ENCODE data around the gene WDFY1.

GRCh38 chr2:223815227-223815700 lies 22.1 kb downstream of the AP1S3 start:
- PRO-cap = no peak

DNA sequence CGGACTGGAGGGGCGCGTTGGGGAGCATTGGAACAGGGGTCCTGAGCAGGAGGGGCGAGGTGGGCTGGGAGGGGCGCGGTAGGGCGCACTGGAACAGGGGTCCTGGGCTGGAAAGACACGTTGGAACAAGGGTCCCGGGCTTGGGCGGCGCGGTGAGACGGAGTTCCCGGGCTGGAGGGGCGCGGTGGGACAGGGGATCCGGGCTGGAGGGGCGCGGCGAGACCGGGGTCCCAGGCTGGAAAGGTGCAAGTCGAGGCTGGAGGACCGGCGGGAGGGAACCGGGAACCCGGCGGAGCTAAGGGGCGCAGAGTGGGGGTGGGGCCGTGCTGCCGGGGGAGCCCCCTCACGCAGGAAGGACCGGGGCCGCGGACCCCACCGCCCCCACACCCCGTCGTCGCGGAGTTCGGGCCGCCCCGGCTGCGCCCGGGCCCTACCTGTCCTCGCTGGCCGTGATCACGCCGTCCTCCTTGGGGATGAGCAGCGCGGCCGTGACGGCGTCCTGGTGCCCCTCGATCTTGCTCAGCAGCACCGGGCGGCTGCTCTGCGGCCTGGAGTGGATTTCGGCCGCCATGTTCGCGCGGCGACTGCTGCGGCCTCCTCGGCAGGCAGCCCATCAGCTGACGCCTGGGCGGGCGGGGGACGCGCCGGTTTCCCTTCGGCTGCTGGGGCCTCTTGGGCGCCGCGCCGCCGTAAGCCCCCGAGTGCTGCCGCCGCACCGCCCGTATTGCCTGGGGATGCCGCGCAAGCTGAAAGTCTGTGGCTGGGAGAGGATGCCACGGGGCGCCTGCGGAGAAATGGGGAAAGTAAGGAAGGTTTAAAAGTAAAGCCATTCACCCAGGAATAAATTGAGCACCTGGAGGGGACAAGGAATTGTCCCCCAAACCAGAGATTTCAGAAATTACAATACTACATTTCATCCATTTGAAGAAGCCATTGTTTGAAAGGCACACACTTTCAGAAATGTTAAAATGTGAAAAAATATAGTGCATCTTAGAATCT lies at the start of gene WDFY1:
TSS of gene WDFY1 (minus strand) at position 622 of the 999 bp plus-strand sequence.
- PRO-cap = unidirectional peak, minus-strand start at position 586 of the sequence

DNA sequence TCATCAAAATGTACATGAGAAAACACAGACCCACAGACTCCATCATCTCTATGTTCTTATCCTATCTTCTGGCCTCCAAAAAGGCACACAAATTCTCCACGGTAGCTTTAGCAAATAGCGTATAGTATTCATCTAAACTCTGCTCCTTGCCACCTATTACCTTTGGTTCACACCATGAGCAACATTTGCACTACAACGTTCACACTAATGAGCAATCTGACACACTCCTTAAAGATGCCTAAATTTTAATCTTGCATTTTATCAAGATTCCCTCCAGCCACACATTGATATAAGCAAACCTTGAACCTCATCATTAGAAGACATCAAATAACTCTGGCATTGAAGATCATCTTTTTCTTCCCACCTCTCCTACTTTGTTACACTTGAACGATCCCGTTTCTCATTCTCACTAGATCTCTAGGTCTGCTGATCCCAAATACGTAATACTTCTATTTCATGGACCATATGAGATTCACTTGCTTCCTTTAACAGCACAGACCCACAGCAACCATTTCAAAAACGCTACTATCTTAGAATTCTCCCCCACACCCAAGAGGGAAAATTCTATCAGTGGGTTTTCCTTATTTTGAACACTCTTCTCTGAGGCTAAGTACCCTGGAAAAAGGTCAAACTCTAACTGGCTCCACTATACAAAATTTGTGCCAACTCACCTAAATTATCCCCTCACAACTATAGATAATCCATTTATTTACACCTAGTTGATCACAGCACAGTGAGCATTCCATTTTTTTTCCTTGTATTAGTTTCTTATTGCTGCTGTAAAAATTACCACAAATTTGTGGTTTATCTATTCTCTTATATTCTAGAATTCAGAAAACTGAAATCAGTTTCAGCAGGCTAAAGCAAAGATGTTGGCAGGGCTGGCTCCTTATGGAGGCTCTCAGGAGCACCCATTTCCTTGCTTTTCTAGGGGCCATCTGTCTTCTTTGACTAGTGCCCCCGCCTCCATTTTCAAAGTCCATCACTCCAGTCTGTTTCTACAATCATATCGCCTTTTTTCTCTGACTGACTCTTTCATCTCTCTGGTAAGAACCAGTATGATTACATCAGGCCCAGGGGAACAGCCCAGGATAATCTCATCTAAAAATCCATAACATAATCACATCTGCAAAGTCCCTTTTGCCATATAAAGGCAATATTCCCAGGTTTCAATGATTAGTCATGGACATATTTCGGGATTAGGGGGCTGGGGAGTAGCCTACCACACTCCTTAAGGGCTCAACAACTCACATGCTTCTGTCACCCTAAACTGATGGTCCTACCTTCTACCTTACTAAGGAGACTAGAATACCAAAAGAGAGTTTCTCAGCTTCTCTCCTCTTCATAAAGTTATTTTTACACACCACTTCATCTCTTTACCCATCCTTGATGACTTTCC lies 57.3 kb downstream of the CUL3 start:
- PRO-cap = no peak

- PRO-cap = no peak
These were observed 31.0 kb downstream of the CUL3 start for GRCh38 chr2:224553939-224554835.

GRCh38 chr2:224564598-224565178 lies 20.5 kb downstream of the CUL3 start:
- PRO-cap = no peak

- PRO-cap = no peak
These were observed 5.1 kb downstream of the CUL3 start for GRCh38 chr2:224580028-224580399.

DNA sequence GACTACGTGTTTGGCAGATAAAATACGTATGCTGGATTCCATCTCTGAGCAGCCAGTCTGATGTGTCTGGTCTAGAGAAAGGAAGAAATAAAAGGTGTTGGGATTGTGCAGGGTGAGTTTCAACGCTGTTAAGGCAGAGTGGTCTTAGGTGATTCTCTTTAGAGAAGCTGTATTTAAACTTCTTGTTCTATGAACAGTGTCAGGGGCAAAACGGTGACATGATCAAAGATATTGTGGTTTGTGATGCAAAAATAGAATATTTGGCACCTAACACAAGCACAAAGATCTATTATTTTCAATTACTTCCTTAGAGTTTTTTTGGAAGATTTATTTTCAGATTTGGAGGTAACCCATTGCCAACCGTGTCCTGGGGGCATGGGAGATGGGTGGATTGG lies 46.9 kb upstream of the CCDC195 start:
- PRO-cap = no peak

- PRO-cap = no peak
These were observed 119.2 kb upstream of the CCDC195 start for GRCh38 chr2:224835282-224835798.

- PRO-cap = no peak
These were observed 120.1 kb downstream of the DOCK10 start for GRCh38 chr2:224921961-224922868.

GRCh38 chr2:224942438-224942648 lies 99.9 kb downstream of the DOCK10 start:
- PRO-cap = no peak

GRCh38 chr2:224957574-224957897 lies 84.7 kb downstream of the DOCK10 start:
- PRO-cap = no peak

DNA sequence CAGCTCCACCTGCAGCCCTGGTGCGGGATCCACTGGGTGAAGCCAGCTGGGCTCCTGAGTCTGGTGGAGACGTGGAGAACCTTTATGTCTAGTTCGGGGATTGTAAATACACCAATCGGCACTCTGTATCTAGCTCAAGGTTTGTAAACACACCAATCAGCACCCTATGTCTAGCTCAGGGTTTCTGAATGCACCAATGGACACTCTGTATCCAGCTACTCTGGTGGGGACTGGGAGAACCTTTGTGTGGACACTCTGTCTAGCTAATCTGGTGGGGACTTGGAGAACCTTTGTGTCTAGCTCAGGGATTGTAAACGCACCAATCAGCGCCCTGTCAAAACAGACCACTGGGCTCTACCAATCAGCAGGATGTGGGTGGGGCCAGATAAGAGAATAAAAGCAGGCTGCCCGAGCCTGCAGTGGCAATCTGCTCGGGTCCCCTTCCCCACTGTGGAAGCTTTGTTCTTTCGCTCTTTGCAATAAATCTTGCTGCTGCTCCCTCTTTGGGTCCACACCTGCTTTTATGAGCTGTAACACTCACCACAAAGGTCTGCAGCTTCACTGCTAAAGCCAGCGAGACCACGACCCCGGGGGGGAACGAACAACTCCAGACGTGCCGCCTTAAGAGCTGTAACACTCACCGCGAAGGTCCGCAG lies 345.2 kb downstream of the NYAP2 start:
- PRO-cap = no peak

DNA sequence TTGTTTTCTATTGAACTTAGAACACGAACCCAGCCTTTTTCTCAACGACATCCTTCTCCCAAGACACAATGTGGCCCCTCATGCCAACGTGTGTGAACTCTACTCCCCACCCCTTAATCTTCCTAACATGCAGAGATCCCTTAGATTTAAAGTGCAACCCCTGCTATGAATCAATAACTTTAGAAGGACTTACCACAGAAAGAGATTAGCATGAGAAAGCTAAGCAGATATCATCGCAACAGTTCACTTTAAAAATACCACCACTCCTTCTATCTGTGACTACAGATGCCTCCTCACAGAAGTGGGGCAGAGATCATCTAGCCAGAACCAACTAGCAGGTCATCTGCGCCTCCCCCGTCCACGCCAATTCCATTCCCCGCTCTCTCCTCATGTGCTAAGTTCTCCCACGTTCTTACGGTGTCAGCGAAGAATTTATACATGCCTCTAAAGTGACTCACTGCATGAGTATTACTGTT lies 138.0 kb downstream of the IRS1 start:
- PRO-cap = no peak

DNA sequence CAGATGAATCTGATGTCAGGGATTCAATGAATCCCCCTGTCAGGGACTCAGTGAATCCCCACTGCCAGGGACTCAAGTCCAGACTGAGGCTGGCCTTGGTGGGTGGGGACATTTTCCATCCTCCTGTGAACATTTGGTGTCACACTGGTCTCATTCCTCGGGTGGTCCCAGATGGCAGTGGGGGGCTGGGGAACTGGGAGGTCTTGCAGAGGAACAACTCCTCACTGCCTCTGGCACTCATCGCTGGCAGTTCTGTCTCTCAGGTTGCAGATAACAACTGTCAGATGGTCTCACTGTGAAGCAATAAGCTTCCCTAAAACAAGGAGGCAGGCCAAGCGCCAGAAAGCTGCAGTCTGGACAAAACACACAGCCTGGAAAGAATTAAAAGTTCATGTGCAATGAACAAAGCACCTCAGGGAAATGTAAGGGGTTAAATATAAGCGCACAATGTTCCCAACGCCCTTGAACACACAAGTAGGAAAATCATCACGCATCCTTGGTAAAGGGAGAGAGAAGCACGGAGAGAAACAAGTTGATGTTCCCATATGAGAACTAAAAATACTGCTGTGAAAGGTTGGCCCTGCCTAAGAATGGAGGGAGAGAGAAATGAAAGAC lies 78.0 kb downstream of the IRS1 start:
- PRO-cap = no peak

DNA sequence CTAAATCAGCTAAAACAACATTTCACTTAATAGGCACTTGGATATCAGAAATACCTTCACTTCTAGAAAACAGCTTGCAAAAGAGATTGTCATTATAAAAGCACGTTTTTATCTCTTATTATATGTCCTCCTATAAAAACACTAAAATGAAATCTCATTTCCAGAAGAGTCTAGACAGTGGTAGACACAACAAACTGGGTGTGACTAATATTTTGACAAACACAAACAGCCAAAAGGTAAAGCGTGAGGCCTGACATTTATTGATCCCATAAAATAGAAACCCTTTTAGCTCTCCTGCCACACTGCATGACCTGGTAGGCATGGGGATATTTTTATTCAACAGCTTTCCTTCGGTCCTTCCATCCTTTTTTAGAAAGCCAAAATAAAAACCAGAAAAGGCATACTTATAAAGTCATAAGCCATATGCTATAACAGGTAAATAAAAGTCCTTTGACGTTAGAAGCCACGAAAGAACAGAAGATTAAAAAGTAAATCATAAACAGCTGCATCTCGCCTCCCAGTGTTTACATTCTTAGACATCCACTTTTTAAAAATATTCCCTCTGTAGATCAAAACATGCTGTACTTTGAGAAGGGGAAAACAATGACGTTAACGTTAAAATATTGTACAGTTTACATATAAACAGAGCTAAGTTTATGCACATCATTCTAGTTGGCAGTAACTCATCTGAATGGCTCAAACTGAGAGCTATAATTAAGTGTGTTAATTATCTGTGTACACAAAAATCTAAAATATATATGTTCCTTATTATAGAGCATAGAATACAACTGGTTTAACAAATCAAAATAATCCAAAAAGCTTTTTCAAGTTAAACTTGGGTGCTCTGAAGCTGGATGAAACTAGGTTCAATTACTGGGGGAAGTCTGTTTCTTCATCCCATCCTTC lies 44.6 kb downstream of the IRS1 start:
- PRO-cap = no peak

DNA sequence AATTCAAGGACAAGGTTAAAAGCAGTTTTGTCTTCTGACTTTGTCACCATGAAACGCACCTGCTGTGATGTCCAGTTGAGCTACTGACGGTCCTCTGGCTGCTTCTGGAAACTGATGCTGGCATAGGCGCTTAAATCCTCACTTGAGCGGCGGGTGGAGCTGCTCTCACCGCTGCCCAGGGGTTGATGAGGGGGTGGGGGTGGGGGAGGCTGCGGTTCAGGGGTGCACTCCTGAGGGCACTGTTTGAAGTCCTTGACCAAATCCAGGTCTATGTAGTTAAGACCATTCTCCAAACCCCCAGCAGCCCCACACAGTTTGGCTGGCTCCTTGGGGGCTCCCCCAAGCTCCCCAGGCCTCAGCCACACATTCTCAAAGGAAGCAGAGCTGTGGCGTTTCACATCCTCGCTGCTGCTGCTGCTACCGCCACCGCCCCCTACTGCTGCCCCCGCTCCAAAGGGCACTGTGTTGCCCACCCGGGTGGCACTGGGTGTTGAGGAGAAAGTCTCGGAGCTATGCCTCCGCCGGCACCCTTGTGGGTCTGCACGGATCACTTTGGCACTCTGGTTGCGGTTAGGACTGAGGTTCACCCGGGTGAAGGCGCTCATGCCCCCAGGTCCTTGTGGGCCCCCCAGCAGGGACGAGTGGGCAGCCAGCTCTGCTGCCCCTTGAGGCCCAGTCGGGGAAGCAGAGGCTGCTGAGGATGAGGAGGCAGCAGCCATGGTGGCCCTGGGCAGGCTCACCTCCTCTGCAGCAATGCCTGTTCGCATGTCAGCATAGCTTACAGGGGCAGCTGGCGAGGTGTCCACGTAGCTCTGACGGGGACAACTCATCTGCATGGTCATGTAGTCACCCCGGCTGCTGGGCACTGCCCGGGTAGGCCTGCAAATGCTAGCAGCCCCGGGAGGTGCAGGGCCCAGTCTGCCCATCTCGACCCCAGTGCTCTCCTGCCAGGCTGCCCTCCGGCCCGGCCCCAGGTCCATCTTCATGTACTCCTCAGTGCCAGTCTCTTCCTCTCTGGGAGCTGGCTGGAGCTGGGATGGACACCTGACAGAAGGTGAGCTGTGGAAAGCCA lies 4.4 kb downstream of the IRS1 start:
- PRO-cap = unidirectional peak, minus-strand start at position 106 of the sequence; unidirectional peak, minus-strand start at position 755 of the sequence

DNA sequence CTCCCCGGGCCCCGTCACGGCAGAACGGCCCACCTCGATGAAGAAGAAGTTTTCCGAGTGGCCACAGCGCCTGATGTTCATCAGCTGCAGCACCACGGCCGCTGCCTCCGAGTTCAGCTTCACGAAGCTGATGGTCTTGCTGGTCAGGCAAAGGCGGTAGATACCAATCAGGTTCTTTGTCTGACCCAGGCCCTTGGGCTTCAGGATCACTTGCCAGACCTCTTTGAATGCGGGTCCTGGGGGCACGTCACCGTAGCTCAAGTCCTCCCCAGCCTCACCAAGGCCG lies 1.6 kb downstream of the IRS1 start:
- PRO-cap = no peak

DNA sequence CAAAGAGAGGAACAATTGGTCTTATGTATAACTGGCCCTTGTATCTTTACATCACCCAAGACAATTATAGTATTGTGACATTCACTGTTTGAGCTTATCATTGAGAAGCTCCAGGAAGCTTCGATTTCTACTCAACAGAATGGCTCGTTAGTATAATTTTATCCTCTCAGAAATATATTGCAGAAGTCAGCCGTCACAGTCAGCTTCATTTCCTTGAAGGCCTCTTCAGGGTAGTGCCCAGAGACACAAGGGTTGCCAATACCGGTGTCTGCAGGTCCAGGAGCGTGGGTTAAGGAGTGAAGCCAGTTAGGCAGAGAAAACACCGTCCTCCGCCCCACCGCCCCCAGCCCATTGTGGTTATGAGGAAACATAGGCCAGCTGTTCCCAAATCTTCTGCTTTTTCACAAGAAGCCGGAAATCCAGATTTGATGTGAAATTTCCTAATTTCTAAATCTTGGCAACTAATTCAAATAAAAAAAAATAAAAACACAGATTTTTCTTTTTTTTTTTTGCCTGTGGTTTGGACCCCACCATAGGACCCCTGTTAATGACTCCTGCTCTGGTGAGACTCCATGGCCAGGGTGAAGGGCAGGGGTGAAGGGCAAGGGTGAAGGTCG lies 28.4 kb upstream of the SCYGR1 start:
- PRO-cap = no peak

DNA sequence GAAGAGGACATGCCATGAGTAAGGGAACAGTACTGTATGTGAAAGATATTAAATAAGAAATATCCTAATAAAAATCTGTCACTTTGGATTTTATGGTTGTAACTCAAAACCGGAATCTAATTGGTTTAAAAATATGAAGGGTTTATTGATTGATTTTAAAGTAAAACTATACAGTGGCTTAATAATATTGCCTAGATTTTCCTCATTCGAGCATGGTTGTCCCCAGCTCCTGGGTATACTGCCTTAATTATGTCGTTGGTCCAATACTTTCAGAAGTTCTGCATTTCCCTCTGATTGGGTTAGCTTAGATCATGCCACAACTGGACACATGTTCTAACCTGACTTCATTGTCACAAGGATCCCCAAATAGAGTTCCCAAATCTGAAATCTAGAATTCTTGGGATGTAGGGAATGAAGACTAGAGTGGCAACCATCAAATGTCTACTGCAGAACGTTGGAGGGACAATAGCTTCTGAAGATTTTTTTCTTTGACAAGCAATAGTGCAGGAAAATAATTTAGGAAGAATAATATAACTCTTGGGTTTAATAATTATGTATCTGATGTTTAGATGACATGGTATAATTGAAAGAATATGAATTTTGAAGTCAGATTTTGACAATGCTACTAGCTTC lies 3.2 kb downstream of the AGFG1 start:
- PRO-cap = no peak

GRCh38 chr2:227565578-227566276 lies 33.0 kb upstream of the SCYGR2 start:
- PRO-cap = no peak